Ascending aorta (tissue), 1 donor: ENCODE results near the gene FNDC3A.

DNA sequence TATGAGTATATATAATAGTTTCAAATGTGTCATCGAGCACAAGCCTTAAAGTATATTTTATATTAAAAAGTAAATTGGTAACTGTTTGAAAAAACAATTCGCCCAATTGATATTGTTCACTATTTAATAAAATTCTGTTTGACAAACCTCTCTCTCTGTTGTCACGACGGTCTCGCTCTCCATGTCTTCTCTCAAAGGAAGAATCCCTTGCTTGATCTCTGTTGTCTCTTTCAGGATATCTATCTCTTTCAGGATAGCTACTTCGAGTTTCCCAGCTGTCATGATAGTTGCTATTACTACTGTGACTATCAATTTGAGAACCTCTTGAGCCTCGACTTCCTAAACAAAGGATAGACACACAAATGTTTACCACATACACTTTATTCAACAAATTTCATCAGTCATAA, 72.9 kb downstream of the ZC3H13 start:
- PRO-cap: no peak

DNA sequence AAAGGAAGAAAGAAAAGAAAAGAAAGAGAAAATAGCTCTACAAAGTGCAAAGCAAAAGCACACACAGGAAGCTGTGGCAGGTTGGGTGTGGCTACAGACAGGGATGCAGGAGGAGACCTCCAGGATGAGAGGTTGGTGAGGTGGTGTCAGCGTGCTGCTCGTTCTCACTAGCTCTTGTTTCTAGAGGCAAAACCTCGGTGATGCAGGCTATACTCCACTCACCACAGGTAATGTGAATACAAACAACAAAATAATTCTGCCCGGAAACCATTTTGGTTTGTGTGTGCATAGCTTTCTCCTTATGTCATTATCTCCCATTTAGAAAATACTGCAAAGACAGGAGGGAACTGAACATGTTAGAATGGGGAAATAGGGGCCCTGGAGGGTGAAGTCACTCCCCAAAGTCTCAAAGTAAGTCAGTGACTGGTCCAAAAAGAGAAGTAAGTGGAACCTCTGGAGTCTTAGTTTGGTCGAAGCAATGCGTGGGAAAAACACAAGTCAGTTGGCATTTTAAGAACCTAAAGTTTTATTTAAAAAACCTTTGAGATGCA, 9.4 kb downstream of the LCP1 start:
- PRO-cap: no peak

DNA sequence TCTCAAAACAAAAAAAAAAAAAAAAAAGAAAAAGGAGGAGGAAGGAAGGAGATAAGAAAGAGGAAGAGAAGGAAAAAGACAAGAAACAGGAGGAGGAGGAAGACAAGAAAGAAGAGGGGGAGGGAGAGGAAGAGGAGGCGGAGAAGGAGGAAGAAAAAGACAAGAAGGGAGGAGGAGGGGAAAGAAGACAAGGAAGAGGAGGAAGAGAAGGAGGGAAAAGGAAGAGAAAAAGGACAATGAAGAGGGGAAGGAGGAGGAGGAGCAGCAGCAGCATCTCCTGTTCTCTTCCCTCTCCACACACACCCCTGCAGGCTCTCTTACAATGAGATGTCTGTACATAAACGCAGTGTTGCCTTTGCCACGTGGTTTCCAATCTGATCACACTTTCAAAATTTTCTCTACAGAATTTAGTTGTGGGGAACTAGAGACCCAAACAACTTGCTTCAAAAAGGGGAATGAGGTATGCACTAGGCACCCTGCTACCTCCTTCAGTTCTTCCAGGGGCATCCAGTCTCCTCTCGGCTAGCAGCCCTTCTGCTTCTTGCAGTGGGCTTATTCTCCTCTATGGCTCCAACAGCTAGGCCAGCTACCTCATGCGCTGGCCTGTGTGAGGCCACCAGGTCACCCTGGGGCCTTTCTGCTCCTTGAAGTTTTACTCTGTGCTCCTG, 66.5 kb downstream of the RUBCNL start:
- PRO-cap: no peak

- PRO-cap: no peak
Measured at GRCh38 chr13:46340825-46341355, 46.2 kb downstream of the RUBCNL start.

DNA sequence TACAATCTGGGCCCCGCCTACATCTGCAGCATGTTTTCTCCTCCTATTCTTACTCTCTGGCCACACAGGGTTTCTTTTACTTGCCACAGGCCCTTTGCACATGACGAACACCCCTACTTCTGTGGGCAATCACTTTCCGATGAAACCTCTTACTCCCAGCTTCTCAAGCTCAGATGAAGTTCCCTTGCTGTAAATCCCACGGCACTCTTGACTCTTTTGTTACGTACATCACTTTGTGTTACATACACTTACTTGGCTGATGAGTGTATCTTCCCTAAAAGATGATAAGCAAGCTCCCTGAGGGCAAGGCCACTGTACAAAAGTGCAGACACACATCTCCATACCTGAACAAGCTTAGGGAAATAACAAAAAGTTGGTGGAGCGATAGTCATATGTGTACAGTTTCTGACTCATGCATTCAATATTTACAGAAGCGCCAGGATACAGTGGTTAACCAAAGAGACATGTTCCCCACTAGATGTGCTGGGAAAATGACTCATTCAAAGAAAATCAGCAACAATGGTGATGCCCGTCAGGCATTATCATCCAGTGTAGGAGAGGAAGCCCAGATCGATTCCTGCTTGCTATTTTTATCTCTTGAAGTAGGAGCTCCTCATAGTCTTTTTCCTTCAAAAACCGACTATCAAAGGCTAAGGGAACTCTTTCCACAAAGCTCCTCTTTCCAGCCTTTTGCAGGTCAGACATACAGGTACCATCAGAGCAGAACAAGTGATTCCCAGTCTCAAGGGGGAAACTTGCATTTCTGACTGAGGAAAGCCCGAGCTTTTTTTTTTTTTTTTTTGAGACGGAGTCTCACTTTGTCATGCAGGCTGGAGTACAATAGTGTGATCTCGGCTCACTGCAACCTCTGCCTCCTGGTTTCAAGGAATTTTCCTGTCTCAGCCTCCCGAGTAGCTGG, 32.3 kb downstream of the RUBCNL start:
- PRO-cap: no peak

- PRO-cap: no peak
Measured at GRCh38 chr13:46551568-46552204, 1.3 kb upstream of the LRCH1 start.

DNA sequence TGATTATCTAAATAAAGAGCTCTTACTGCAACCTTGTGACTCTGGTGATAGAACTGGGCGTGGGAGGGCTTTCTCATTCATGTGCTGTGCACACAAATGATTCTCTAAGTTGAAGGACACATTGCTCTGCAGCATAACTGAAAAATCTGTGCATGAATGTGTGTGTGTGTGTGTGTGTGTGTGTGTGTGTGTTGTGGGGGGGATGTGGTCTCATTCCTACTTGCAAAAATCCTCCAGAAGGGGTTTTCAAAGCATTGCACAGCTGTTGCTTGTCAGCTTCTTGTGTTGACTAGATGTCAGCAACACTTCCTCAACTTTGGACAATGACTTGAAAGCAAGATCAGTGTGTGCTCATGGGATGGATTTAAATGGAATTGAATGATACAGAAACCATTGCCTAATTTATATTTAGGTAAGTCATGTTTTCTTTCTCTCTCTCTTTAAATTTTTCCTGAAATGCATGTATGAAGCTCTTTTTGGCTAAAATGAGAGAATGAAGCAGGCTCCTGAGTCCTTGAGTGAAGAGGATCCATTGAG, 22.5 kb downstream of the LRCH1 start:
- PRO-cap: no peak

DNA sequence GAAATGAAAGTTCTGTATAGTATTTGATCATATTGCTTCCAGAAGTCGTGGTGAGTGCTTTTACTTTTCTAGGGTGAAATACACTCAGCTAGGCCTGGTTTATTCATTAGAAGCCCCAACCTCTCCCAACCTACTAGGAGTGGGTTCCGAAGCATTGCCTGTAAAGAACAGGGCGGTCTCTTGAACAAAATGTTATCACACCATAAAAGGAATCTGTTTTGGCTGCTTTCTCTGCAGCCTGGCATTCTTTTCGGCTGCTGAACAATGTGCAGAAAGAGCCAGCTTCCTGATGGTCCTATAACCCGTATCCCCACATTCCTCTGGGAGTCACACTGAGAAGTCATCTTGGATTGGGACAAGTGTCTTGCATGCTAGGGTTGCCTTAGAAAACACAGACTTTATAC, 102.8 kb downstream of the LRCH1 start:
- PRO-cap: no peak

GRCh38 chr13:46709736-46710538, 87.0 kb downstream of the ESD start:
- PRO-cap: no peak

DNA sequence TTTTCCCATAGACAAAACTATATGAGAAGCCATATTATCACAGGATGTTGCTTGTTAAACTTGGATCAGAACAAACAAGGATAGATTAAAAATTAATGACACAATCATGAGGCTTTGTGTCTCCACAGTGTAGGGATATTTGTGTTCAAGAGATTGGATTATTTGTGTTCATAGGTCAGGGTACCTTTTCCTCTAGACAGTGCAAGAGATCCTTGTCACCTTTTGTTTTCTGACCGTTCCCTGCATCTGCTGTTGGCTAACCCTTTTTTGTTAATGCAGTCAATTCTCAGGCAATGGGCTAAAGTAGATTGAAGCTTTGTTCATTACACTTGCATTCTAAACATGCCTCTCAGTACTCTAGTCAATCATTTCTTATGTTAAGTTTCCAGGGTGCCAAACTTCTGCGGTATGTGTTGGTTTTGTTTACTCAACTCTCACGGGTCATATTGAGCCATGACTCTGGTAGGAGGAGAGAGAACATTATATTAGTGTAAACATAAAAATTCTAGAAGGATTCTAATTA, 1.7 kb upstream of the MED4 start:
- PRO-cap: no peak

GRCh38 chr13:48121788-48122124, 26.9 kb upstream of the MED4 start:
- PRO-cap: no peak

GRCh38 chr13:48160659-48161320, 65.9 kb upstream of the MED4 start:
- PRO-cap: no peak

- PRO-cap: no peak
Measured at GRCh38 chr13:48248882-48249429, 15.9 kb downstream of the ITM2B start.

- PRO-cap: no peak
Measured at GRCh38 chr13:48302836-48303566, 550 bp upstream of the RB1 start.

DNA sequence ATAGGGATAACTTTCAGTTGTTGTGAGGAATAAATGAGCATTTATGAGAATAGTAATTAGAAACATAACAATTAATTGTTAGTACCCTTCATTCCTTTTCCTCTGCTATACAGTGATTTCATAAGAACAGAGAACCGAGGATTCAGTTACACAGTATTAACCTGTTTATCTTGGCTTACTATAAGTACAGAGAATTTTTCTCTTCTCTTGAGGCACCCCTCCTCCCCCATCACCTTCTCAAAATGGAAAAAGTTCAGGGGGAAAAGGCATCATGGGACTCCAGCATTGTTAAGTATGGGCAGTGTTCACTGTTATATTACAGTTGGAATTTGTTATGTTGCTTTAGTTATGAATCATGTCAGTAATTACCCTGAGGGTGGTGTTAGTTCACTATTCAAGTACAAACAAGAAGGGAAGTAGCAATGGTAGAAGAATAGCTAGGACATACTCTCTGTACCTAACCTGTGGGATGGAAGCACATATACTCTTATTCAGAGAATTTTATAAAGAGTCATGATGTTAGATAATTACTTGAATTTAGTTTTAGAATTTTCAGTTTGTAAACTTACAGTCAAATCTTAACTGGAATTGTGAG, 12.1 kb downstream of the LPAR6 start:
- PRO-cap: no peak

- PRO-cap: unidirectional peak, plus-strand start at chr13:48403271
Measured at GRCh38 chr13:48402753-48403971, 9.8 kb downstream of the LPAR6 start.

GRCh38 chr13:48405271-48405628, 7.7 kb downstream of the LPAR6 start:
- PRO-cap: no peak

- PRO-cap: no peak
Measured at GRCh38 chr13:48518194-48518393, 14.8 kb downstream of the RCBTB2 start.

DNA sequence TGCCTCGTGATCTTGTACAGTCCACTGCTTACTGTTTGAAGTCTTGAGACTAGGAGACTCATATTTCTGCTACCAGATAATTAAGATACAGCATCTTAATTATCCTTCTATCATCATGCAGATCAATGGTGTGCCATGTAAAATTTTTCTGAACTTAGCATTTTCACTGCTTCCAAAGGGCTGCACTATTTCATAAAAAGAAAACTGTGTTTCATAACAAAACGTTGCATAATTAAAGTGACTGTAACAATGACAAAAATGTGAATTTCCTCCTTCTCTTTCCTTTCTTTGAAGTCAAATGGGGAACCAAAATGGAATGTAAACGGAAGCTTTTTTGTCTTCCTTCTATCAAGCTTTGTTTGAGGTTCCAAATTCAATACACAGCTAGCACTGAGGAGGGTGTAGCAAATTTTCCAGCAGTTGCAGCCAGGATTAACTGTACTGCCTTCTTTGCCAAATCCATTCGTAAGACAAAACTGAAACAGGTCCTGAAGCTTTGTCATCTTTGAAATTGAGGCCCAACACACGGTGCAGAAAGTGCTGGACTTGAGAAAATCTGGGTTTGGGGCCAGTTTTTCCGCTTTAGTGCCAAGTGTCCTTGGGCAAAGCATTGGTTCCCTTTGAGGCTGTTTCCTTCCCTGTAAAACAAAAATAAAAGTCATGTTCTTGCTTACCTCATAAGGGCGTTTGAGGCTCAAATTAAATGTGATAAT, 35.0 kb upstream of the RCBTB2 start:
- PRO-cap: no peak

DNA sequence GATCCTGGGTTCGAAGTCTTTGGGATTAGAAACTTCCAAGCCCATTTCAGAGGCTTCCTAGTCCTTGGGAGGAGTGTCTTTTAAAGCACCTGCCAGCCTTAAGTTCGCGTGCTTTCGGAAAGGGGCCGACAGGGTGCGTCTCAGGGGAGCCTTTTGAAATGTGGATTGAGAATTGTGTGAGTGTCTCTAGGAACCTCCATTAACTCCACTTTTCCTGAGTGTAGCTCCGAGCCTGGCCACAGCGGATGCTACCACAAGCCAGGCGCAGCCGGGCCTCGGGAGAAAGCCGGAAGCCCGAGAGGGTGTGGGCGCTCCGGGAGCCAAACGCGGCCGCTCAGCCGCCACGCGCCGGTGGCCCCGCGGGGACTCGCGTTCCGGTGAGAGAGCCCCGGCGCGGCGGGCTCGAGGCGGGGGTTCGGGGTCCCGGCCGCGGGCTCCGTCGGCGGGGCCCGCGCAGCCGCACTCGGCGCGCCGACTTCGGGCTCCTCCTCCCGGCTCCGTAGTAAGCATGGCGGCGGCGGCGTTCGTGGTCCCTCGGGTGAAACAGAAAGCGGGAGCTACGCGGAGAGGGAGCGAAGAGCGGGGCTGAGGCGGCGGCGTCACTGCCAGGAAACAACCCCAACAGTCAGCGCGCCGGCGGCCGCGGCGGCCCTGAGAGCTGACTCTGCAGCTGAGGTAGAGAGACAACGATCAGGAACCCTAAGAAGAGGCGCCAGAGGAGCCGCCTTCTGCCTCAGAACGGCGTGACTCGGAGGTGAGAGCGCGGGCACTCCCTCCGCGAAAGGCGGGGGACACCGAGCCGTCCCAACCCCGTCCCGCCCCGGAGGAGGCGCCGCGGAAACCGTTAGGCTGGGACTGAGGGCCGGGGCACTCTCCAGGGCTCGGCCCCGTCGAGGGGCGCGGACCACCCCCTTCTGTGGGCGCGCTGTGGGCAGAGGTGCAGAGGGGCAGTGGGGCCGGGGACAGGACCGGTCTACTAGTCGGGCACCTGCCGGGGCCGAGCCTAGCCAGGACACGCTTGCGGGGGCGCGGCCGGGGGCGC, at the start of gene FNDC3A:
FNDC3A (plus strand) TSS at position 489 of the 1,042 bp plus-strand sequence.
- PRO-cap: unidirectional peak, plus-strand start at position 109 of the sequence; bidirectional peak, plus-strand start at position 736 of the sequence, minus-strand start at position 444 of the sequence; bidirectional peak, plus-strand start at position 942 of the sequence, minus-strand start at position 740 of the sequence